Hair follicle dermal papilla cell (primary cell): ENCODE measurements around a stretch of chr21.

DNA sequence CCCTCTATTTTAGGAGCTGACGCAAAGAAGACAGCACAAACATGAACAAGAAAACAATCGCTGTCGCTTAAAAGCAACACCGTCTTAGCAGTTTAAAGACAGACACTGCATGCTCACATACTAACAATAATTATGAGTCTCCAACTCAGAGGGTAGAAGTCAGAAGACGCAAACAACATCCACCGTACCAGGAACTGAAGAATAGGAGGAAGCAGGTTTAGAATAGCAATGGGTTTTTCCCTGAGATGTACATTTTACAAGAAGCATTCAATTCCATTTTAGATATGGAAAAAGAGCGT lies 34.5 kb upstream of the KCNE1 start:
- CAGE, long polyA plus RNA, result no peak

DNA sequence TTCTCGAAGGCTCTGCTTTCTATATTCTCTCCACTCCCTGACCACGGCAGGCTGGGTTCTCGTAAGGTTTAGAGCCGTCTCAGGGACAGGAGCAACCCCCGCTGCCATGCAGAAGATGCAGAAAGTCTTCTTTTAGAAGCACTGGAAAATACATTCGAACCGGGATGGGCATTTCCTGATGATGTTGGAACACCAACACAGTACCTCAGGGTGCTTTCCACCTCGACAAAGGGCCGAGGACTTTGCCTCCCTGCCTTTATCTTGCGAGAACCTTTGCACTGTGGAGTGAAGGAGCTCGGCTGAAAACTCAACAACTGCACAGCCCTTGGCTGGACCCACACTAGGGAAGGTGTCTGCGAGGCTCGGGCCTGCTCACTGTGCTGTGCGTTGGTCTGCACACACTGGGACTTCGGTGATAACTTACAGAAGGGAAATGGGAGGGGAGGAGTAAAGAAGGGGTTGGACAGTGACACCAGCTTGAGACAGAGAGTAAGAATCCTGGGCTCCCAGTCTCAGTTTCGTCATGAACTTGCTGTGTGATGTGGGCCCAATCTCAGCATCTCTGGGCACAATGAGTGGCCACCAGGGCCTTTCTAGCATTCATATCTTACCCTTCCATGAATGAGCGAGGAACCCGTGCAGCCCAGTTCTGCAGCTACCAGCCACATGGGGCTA lies 18.3 kb downstream of the RCAN1 start:
- CAGE, long polyA plus RNA, result no peak

DNA sequence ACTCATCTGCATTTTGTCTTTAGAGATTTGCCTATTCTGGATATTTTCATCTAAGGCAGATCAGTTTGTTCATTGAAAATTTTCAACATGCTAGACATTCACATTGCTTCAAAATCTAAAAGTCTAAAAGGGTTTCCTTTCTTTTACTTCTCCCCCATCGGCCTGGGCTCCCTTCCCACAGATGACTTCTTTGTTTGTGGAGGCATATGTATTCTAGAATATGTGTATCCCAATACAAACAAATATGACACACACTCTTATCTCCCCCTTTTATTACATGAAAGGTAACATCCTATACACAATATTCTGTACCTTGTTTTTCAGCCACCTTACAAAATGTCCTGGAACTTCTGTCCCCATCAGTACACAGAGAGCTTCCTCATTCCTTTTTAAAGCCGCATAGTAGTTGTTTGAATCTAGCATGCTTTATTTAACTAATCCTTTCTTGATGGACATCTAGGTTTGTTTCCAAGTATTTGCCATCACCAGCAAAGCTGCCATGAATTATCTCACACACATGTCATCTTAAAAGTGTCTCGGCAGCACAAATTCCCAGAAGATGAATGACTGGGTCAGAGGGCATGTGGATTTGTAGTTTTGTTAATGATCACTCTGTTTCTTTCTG lies 68.1 kb downstream of the CLIC6 start:
- CAGE, long polyA plus RNA, result no peak

- CAGE, long polyA plus RNA, result no peak
Observed at GRCh38 chr21:34813442-34813977, 144.7 kb downstream of the CLIC6 start.

GRCh38 chr21:34863757-34864620 lies 185.1 kb downstream of the RUNX1 start:
- CAGE, long polyA plus RNA, result no peak

DNA sequence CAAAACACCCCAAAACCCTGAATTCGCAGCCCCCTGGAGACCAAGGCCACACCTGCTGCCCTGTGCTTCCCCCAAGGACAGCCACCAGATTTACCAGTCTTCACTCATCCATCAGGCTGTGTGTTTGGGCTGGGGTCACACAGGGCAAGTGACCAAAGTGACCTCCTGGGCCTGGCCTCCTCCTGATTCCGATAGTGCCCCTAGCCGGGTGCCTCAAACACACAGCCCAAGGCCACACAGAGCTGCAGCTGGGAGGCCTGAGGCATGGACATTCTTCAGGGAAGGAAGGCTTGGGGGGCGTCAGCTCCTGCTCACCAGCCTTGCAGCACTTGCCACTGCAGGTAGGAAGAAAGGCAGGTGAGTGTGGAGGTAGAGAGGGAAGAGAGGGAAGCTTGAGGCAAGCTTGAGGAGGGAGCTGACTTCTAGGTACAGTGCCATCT lies 181.3 kb downstream of the RUNX1 start:
- CAGE, long polyA plus RNA, result no peak

GRCh38 chr21:34933872-34934587 lies 115.1 kb downstream of the RUNX1 start:
- CAGE, long polyA plus RNA, result no peak

DNA sequence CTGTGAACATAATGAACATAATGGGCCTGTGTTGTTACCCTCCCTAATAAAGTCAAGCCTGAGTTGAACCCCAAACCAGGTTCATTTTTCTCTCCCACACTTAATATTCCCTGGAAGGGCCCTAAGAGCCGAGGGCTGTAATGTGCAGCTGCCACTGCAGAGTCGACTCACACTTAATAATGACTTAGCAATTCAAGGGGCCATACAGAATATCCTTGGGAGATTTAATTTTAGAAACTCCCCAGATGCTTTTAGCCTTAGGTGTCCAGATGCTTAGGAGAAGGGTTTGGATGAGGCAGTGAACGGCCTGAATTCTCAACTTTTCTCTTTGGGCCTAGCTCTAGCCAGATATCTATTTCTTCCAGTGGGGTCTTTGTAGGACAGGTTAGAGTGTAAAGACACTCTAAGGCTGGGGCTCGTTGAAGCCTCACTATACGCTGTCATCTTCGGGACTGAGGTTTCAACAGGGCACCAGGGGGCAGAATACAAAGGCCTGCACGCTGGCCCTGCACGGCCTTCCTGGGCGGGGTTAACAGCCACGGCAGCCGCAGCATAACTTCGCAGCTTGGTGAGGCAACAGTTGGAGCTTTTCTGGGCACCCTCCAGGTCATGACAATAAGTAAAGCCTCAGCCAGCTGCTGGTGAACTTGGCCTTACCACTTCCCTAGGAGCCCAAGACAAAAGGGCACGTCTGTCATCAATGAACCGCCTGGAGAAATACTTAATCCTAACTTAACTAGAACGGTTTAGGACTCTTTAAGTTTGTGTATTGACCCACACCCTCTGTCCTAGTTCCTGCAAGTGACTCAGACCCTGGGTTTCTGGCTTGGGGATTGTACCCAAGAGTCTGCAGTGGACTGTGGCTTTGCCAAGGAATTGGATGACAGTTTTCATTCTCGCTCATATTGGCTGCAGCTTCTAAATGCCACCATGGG lies 2.1 kb upstream of the RUNX1 start:
- CAGE, long polyA plus RNA, result no peak

DNA sequence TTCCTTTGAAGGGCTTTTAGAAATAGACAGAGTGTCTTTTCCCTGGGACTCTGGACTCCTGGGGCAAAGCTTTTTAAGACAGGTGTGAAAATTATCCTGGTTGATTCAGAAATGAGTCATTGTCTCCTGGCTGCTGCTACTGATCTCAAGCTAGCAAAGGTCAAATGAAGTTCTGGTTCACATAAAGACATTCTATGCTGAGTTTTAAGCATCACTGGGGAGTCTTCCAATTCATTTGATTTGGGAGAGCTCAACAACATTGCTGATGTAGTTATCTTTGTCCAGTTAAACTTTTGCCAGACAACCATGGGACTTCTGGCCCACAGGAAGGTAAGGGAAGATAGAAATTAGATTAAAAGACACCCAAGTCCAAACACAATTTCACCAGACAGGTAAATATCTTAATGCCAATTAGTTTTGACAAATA lies 141.4 kb upstream of the RUNX1 start:
- CAGE, long polyA plus RNA, result no peak

- CAGE, long polyA plus RNA, result no peak
Observed at GRCh38 chr21:35232388-35233134, 183.5 kb upstream of the RUNX1 start.

DNA sequence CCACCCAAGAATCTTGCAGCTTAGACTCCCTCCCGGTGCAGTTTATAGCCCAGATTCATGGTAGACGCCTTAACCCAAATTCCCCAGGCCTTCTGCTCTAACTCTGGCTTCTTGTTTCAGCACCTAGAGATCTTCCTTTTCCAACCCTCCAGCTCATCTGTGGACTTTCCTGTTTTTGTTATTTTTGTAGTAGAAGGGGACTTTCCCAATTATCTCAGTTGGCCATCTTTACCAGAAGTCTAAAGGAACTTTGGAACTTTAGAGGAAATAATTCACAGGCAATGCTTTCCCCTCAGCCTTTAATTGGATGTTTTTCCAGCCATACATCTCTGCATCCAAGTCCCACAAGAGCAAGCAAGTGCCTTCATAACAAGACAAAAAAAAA lies 377.5 kb downstream of the SETD4 start:
- CAGE, long polyA plus RNA, result no peak

DNA sequence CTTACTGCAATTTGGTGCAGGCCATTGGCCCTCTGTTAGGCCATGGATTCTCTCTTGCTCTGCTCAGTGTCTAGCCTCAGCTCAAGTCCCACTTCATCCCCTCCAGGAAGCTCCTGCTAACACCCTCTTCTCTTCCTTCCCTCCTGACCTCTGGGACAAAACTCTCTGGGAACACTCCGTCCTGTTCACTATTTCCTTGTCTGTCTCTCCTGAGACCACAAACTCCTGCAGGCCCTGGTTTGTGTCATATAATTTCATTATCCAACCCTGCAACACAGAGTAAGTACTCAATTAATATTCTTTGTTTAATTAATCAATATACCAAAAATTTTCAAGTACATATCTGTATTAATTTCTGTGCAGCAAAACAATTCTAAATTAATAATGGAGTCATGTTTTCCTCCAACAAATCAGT lies 245.4 kb downstream of the SETD4 start:
- CAGE, long polyA plus RNA, result no peak

GRCh38 chr21:36004909-36005831 lies 55.2 kb downstream of the SETD4 start:
- CAGE, long polyA plus RNA, result no peak

GRCh38 chr21:36072781-36073721 lies 3.2 kb downstream of the CBR1 start:
- CAGE, long polyA plus RNA, result no peak

- CAGE, long polyA plus RNA, result no peak
Observed at GRCh38 chr21:36079964-36080425, 10.2 kb downstream of the CBR1 start.

DNA sequence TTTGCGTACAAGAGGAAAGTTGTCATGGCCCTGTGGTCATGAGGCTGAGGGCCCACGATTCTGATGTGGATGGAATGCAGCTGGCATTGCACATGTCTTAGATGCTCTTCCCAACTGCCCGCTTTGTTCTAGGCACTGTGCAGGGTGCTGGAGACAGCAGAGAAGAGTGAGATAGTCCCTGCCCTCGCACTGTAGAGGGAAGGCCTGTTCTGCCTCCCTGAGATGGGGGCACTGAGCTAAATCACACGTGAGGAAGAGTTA lies 40.7 kb downstream of the DOP1B start:
- CAGE, long polyA plus RNA, result no peak

GRCh38 chr21:36202054-36202808 lies 45.6 kb downstream of the DOP1B start:
- CAGE, long polyA plus RNA, result no peak

GRCh38 chr21:36203533-36204120 lies 47.0 kb downstream of the DOP1B start:
- CAGE, long polyA plus RNA, result no peak

DNA sequence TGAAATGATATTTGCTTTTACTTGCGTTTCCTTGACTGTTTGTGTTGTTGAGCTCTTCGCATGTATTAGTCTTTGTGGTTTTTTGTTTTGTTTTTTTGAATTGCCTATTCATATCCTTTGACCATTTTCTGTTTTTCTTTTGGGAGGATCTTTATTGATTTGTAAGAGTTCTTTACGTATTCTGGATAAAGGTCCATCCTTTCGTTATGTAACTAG lies 1.2 kb downstream of the MORC3 start:
- CAGE, long polyA plus RNA, result no peak

DNA sequence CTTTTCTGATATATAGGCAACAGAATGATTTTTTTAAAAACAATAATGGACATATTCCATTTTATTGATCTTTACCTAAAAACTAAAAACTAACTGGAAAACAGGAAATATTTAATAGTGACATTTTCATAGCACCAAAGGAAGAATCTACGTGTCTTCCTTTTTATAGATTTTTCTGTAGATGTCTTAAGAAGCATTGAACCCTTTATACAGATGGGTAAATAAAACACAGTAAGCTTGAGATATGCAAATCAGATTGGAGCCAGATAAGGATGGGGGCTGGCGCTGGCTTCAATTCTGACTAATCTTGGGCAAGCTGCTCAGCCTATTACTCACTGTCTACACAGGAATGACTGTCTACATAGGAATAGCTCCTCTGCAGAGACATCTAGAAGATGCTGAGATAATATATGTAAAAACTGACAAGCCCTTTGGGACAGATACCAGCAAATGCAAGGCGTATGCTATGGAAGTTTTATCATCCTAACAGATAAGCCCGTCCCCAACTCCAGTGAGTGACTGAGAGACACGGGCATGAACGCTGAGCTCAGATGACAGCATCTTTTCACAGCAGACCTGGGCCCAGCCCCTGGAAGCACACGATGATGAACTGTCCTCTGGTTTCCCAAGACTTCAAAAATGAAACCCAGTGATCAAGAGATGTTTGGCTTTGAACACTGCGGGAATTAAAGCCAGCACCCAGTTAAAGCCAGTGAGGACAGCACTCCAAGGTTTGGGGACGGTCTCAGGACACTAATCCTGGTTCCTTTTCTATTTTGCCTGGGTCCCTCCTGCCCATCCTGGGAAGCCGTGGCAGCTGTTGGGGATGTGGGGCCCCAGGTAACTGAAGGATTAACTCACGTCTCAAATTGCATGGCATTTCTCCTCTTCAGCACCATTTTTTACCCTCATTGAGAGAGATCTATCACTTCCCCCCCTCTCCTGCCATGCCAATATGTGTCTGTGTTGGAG lies 1.6 kb downstream of the CLDN14 start:
- CAGE, long polyA plus RNA, result no peak